H4 (cell line): ENCODE measurements around a stretch of chr6.

DNA sequence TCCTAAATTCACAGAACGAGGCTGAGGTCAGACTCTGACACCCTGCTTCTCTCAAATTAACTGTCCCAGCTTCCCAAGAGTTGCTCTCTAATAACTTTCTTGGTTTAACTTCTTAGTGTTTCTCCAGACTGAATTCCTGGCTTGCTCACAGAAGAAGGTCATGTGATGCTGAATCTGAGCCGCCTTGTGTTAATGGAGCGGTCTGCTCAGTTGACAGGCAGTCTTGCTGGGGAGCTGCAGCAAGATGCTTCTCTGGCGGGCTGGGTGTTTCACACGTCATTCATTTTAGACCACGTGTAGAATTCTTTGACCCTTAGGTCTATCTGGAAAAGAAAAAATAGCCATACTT, 107.3 kb downstream of the FOXO3 start:
- RAMPAGE, long total RNA = no peak

GRCh38 chr6:108680141-108680969, 119.6 kb downstream of the FOXO3 start:
- RAMPAGE, long total RNA = no peak

DNA sequence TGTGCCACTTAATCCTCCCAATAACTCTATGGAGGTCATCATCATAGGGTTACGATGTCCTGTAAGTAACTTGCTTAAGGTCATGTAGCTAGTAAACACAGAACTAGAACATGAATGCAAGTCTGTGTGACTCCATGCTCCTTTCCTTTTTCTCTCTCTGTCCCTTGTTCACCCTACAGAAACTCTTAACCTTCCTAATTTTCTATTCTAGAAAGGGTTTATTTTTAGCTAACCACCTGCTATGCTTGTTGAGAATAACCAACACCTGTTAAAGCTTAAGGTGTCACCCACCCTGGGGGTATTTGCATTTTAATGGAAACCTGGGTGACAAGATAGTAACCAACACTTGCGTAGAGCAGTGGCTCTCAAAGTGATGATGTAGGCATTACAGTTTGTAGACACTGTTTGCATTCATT, 114.6 kb upstream of the ARMC2 start:
- RAMPAGE, long total RNA = no peak

DNA sequence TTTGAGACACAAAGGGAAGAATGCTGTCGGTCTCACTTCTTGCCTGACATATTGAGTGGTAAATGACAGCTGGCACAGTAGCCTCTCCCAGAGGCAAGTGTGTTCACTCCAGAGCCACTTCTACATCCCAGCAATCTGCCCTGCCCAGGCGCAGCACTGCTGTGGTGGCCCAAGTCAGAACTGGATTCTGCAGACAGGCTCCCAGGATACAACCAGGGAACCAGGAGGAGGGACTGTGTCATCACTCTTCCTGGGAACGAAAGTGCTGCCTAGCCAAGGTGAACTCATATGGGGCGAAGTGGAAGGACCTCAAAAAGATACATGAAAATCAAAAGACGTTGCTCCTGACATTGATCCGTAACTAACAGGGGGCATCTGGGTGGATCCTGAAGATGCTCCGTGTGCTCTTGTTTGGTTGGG, 103.2 kb upstream of the ARMC2 start:
- RAMPAGE, long total RNA = no peak

DNA sequence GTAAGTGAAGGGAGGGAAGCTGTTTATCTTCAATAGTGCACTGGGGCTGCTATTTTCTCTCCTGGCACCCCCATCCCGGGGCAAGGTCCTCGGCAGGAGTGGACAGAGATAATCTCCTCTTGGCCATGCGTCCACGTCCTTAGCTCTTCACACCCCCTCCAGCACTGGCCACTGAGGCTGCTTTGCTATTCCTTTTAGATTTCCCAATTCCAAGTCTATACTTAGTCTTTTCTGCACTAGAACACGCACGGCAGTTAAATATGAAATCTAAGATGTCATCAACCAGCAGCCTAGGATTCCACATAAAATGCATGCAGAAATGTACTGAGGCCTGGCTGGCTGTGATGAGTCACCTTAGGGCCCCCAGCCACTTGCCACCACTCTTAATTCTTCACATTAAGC, 87.8 kb upstream of the ARMC2 start:
- RAMPAGE, long total RNA = no peak

- RAMPAGE, long total RNA = no peak
Measured at GRCh38 chr6:108798311-108798952, 49.8 kb upstream of the ARMC2 start.

DNA sequence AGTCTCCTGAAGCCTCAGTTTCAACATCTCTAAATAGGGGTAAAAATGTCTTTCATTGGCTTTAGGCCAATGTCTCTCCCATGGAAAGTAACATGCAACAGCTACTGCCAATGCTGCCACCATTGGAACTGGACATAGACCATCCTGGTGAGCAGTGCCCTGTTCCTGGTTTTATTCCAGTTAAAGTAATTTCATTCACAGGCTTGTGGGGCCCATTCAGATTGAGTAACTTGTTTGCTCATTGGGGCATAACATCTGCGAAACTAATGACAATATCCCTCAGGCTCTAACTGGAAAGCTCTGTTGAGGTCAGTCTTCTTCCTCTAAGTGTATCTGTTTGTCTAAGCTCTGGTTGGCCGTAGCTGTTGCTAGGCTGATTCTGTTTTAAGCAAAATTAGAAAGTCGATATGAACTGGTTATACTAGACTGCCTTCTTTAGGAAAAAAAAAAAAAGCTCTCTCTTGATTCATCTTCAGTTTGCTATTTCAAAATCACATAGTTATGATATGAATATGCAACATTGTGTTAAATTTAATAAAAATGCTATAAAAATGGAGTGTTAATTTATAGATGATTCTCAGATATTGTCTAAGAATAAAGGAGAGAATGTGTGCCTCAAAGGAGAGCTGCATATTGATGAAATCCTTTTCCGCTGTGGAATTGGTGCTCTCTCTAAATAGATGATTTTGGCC, 99.3 kb downstream of the ARMC2 start:
- RAMPAGE, long total RNA = no peak

- RAMPAGE, long total RNA = no peak
Measured at GRCh38 chr6:109006859-109007390, 87.7 kb downstream of the SESN1 start.

GRCh38 chr6:109117244-109117989, 22.1 kb downstream of the CEP57L1 start:
- RAMPAGE, long total RNA = no peak

DNA sequence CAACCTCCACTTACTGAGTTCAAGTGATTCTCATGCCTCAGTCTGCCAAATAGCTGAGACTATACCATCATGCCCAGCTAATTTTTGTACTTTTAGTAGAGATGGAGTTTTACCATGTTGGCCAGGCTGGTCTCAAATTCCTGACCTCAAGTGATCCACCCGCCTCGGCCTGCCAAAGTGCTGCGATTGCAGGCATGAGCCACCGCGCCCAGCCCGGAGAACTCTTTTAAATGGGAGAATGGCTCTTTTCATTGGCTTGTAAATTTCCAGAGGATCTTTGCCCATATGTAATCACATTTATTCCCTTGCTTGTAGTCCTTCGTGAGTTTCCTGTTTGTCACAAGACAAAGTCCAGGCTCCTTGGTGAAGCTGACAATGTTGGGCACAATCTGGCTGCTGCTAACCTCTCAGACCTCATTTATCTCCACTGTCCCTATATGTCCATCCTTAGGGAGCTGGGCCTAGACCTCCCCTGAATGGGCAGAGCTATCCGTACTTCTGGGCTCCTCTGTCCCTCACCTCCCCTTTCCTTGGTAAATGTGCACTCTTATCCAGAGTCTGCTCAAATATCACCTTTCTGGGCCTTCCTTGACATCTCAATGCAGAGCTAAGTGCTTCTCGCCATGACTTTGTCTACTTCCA, 135.2 kb downstream of the CEP57L1 start:
- RAMPAGE, long total RNA = no peak

- RAMPAGE, long total RNA = no peak
Measured at GRCh38 chr6:109292180-109292969, 89.9 kb downstream of the CD164 start.

DNA sequence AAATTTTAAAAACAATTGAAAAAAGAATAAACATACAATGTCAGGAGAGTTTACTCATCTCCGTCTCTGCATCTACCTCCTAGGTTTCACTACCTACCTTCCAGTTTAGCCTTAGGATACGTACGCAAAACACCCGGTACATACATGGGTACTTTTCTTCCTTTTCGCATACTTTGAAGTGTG, 969 bp downstream of the CD164 start:
- RAMPAGE, long total RNA = no peak

GRCh38 chr6:109441215-109441671, 719 bp downstream of the SMPD2 start:
- RAMPAGE, long total RNA = no peak

DNA sequence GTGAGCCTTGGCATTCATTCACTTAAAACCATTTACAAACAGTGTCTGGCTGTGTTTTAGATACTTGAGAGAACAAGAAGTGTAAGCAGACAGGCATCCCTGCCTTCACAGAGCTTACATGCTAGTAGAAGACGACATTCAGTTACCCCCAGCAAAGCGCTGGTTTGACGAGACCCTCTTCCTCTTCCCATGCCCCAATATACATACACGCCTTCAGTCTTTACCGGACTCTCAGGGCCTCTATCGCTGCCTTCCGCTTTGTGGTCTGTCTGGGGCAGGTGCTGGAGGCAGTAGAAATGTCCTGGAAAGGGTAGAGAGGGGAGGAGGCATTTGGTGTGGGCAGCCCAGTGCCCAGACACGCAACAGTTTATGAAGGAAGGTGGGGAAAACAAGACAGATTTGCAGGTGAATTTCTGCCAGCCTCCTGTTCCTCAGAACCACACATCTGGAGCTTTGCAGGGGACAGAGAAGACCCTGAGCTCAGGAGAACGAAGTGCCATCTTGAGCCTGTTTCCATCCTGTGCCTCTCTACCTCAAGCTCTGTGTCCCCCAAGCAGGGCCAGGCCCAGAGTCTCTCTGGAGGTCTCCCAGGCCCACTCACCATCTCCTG, 6.1 kb downstream of the SMPD2 start:
- RAMPAGE, long total RNA = no peak

- RAMPAGE, long total RNA = no peak
Measured at GRCh38 chr6:109447082-109447957, 6.8 kb downstream of the SMPD2 start.

GRCh38 chr6:109455008-109455516, 510 bp downstream of the MICAL1 start:
- RAMPAGE, long total RNA = no peak

- RAMPAGE, long total RNA = no peak
Measured at GRCh38 chr6:109678520-109679851, 12.0 kb downstream of the AK9 start.

DNA sequence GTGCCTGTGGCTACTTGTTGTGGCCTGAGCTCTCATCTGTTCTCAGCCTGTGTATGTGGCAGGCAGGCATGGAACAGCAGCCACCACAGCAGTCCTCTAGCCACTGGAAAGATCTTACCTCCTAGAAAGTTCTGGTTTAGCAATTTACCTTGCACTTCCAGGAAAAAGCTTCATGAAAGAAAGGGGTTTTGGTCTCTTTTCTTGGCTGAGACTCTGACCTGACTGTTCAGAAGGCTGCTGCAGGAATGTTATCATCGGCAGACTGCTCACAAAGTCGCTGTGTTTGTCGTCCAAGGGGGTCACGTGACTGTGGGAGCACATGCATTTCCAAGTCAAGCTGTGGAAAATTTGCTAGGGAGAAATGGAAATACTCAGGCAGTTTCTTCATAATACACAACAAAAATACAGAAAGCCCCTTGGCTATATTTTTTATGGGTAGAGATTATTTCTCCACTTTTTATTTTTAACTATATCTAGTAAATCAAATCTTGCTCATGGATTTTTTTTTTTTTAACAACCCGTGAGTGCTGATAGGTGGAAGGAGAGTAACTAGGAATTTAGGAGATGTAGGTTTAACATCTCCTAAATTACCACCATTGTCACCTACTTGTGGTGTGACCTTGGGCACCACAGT, 110.8 kb upstream of the GPR6 start:
- RAMPAGE, long total RNA = no peak

GRCh38 chr6:110287751-110288076, 70.4 kb downstream of the METTL24 start:
- RAMPAGE, long total RNA = no peak

DNA sequence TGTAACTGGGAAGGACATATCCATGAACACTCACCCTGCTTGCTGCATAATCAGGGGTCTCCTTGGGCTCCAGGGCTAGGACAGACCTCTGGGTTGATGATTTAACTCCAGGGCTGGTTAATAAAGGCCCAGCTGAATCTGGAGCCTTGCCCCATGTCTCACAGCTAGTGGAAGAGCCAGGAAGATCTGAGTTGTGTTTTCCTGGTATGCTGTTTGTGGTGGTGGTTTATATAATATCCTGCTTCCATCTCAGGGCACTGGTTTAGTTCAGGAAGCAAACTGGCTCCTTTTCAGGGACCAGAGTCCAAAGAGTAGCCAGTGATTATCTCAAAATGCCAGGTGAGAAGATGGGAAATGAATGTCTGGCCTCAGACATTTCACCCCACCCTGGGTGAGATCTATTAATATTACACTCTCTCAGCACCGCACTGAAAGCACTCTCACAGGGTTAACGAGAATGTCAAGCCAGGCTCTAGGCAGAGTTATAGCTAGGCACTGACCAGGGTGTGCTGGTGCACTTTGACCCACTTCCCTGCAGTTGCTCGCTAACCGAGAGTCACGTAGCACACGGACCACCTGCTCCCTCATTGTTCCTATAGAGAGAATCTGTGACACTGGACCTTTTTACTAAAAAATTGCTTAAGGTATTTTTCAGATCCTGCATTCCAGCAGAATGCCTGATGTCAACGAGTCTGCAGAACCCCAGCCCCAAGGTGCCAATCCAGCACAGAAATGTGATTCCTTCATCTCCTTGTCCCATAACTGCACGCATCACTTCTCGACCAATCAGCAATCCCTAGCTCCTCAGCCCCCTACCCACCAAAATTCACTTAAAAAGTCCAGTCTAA, 90.2 kb upstream of the SLC22A16 start:
- RAMPAGE, long total RNA = no peak